Measurements from ENCODE around the genes BLOC1S6 and GABPB1.

DNA sequence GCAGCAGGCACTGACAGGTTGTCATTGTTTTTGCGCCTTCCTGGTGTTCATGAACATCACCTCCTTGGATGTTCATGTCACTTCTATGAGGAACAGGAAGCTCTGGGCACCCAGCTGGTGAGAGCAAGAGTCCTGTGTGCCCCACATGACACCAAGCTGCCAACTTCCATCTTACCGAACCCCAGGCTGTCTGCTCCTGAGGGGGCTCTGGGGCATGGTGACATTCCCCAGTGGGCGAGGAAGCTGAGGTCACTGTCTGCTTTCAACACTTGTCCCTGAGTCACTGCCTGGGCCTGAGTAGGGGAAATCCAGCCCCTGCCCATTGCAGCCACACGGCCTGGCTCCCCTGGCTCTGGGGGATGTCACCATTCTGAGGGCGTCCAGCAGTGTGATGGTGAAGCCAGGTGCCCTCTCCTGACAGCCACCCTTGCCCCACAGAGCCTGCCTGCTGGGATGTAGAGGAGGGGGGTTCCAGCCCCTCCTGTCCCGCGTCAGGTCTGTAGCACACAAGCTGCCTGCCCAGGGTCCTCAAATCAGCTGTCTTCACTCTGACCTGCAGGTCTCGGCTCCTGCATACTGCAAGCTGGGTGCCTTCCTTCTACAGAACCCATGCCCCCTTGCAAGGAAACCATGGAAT lies 17.7 kb downstream of the C15orf48 start:
- RRBS, result no CpG with 5 or more reads among the region's 8 CpGs

DNA sequence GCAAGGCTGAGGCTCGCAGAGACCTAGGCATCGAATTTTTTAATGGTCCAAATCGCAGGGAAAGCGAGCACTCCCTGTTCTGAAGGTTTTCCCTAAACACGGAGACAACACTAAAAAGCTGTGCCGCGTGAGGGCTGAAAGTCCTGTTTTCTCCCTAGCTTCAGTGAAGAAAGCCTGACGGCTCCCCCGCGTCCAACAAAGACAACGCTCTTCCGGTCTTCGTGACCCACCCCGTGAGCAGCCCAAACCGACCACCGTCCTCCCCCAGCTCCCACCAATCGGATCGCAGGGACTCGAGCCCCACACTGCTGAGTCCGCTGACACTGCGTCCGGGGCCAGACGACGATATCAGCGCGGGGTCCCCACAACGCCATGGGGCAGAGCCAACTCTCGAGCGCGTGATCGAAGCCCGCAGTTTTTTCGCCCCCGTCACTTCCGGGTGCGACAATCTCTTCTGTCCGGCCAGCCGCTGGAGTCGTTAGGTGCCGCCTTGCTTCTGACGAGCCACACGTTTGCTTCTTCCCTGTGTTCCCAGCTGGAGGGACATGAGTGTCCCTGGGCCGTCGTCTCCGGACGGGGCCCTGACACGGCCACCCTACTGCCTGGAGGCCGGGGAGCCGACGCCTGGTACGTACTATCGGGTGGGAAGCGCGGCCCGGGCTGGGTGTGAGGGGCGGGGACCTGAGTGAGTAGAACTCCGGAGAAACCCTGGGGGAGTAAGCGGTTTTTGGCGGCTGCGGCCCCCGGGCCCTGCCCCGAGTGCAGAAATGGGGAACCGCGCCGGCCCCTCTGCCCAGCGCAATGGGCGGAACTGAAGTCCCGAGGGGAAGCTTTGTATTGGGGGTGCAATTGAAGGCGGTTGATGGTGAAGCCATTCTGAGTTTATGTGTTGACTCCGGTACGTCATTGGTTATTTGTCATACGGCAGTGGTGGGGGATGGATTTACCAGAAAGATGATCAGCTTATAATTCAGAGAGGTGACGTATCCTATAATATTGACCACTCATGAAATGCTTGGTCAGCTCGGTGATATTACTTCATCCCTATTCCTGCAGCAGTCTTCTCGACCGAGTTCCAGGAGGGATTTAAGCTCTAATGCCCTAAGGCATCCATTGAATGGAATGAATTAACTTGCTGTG lies at the start of gene BLOC1S6:
TSS of gene BLOC1S6 (plus strand) at position 481 of the 1,140 bp plus-strand sequence.
- RRBS, result 1% methylated on average over 38 of the region's 76 CpGs

DNA sequence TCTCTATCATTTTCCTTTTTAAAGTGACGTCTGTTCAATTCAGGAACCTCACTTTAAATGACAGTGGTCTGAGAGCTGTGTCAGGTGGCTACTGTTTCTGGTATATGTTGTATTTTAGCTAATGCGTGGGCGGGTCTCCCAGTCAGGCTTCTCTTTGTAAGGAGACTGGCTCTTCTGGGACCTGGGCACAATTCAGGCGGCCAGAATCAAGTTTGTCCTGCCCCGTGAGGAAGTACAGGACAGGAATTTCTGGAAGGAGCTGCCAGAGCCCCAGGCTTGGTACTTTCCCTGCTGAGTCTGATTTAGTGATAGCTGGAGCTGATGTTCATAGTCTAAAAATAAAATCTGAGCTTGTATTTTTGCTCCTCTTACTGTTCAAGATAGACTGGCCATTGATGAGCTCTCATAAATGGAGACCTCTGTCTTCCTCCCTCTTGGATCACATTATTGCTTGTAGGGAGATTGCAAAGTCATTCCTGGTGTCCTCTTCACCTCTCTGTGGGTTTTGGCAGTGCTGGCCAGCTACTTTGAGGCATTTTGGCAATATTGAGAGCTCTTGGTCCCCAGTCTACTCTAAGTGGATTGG lies 25.6 kb downstream of the SQOR start:
- RRBS, result no CpG with 5 or more reads among the region's 5 CpGs

- RRBS, result no CpG with 5 or more reads among the region's 4 CpGs
Observed at GRCh38 chr15:47332179-47332430, 385.2 kb upstream of the SEMA6D start.

- RRBS, result no CpG with 5 or more reads among the region's 16 CpGs
Observed at GRCh38 chr15:47719115-47719778, 1.9 kb downstream of the SEMA6D start.

DNA sequence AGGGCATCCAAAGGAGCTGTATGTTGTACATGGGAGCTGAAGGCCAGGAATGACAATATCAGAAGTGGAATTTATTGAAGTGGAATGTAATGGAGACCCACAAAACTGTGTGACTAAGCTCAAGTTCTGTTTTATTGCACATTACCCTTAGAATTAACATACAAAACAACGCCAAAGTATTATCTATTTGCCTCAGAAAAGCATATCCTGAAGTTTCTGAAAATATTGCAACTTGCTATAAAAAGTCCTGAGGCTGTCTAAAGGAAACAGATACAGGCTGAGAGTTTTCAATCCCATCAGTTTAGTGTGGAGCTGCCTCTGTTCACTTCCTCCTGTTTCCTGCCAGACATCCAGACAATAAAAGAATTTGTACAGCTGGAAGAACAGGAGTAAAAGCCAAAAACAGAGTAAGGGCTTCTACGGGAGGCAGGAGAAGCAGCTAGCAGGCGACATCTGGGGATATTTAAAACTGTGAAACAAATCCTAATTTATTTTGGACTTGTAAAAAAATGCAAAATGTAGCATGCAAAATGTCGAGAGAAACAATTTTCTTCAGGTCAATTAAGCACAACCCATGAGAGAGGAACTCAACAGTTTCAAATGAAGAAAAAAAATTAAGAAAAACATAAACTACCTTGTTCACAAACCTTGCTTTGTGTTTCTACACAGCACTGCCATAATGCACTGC lies 108.7 kb downstream of the FBN1 start:
- RRBS, result no CpG with 5 or more reads among the region's 4 CpGs

DNA sequence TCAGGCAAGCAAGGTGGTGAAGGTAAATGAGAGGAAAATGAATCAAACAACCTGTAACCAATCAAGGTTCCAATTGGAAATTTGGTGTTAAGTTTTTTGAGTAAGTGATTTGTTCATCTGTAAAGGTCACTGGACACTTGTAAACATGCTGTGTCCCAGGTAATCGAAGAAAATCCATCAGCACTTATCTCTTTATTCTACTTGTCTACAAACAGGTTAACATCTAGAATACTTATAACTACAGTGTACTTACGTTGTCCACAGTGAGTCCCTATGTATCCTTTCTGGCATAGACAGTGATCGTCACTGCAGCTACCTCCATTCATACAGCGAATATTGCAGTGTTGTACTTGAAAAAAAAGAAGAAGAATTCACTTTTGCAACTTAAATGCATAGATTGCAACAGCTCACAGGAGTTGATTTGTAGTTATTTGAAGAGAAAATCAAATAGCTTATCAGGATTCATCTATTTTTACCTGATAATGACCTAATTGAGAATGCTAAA lies 45.6 kb downstream of the FBN1 start:
- RRBS, result no CpG with 5 or more reads among the region's 4 CpGs

- RRBS, result no CpG with 5 or more reads among the region's 3 CpGs
Observed at GRCh38 chr15:48602639-48603219, 42.8 kb downstream of the FBN1 start.

GRCh38 chr15:48643794-48644115 lies 1.8 kb downstream of the FBN1 start:
- RRBS, result 2% methylated on average over 3 of the region's 5 CpGs

- RRBS, result no CpG with 5 or more reads among the region's 5 CpGs
Observed at GRCh38 chr15:48766947-48767740, 43.7 kb downstream of the CEP152 start.

DNA sequence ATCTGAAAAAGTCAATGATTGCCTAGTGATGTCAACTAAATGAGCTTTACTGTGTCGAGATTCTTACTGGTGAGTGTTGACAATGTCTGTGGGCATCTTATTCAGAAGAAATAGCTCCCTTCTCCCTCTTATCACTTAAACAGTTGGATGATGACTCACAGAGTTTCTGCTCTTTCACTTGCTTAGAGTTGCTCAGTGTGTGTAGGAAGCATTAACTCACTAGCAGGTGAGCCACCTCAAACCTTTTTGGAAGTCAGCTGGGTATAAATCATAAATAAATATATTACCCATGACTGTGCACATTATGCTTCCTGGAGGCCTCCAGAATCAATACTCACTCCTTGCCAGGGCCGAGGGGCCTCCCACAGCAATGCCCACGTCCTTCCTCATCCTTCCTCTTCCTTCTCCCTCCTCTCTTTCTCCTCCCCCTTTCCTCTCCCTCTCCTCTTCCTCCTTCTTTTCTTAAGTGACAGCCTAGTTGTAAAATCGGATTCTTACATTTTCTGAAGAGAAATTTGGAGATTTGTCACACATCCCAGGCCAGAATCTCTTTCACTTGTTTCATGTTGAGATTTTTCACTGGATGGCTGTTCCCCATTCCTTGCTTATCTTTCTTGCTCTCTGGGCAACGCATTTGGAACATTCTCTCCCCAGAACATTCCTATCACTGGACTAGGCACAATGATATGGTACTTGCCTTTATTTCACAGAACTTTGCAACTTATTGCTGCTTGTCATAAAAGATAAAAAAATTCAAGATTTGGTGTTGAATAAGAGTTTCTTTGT lies 17.5 kb downstream of the SHC4 start:
- RRBS, result no CpG with 5 or more reads among the region's 5 CpGs

DNA sequence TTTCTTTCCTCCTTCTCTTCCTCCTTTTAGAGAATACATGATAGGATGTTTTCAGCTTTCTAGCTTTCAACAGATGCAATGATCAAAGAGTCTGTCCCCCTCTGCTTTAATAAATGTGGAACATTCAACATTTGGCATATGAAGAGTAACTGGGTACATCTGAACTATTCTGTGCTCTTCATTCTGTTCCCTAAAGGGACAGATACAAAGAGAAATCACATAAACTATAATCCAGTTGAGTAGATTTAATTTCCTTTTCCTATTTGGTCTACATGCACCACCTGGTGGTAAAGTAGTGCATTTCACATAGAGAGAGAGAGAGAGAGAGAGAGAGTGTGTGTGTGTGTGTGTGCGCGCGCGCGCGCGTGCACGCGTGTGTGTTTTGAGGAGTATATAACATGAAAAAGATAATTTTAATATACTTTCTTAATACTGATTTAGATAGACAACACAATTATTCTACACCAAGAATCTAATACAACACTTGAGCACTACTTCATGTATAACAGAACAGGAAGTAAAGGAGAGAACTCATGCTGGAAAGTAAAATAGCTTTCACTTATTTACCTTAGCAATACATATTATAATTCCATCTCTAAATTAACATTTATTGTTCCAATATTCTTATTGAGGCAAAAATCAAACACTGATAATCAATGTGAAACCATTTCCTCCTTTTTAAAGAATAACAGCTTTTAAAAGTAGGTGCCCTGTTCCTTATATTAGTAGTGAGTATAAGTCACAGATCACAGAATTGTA lies 1.1 kb upstream of the FGF7 start:
- RRBS, result no CpG with 5 or more reads among the region's 9 CpGs

DNA sequence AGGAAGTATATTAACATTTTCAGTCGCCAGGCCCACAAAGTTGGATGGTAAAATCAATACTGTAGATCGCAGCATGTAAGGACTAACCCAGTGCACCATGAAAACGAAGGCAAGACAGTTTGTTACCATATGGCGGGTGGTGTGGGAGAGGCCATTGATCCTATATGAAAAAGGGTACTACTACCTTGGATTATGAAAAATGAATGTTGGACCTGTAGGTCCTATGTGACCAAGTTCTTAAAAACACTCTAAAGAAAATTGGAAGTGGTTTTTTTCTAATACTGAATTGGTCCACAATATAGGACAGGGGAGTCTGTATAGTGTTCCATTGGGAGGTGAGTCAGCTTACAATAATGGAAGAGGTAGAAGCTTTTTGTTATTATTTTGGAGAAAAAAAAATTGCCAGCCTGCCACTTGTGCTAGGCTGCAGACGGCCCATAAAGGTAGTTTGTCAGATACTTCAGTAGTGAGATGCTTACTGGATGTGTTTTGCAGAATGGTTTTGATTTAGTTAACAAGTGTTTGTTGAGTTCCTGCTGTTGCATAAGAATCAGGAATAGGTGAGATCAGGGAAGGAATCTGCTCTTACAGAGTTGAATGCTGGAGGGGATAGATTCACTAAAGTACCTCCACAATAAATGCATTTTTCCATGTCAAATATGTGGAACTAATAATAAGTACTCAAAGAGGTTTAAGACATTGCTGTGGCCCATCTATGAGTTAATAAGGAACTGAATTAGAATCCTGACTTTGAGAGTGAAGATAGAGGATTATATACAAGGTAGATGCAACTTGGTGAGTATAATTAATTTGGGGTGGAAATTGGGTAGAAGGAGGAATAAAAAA lies 1.0 kb downstream of the DTWD1 start:
- RRBS, result no CpG with 5 or more reads among the region's 5 CpGs

DNA sequence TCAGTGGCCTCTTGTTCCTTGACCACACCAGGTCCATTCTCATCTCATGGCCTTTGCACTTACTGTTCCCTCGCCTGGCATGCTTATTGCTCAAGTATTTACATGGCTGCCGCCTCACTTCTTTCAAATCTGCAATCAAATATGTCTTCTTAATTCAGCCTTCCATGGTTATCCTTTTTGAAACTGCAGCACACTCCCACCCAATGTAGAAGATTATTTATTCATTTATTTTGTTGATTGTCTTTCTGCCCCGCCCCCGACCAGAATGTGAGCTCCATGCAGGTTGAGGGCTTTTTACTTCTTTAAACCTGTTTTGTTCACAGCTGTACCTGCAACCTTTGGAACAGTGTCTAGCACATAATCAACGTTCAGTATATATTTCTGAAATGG lies 30.6 kb downstream of the ATP8B4 start:
- RRBS, result no CpG with 5 or more reads among the region's 5 CpGs

DNA sequence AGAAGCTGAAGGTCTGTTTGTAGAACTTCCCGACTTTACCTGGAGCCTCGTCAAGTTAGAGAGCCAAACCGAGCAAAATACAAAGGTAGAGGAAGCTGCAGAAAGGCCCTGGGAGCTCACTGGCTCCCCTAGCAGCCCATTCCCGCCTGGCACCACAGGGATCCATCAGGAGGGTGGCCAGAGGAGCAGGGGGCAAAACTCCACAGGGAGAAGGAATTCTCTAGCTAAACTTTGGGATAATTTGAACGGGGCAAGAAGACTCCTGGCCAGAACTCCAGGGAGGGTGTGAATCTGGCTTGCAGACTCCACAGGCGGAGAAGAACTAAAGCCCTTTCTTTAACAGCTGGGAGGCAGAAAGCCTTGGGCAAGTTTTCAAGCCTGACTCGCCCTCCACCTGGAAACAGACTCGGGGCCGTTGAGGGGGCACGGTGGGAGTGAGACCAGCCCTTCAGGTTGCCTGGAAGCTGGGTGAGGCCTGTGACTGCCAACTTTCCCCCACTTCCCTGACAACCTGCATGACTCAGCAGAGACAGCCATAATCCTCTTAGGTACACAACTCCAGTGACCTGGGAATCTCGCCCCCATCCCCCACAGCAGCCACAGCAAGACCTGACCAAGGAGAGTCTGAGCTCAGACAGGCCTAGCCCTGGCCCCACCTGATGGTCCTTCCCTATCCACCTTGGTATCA lies 28.5 kb downstream of the SLC27A2 start:
- RRBS, result no CpG with 5 or more reads among the region's 11 CpGs

GRCh38 chr15:50330542-50331225 lies 24.3 kb downstream of the GABPB1 start:
- RRBS, result no CpG with 5 or more reads among the region's 1 CpG

GRCh38 chr15:50354630-50355732 lies at the start of gene GABPB1:
TSS of gene GABPB1 (minus strand) at chr15:50355198.
- RRBS, result under 1% methylated on average over 20 of the region's 102 CpGs

DNA sequence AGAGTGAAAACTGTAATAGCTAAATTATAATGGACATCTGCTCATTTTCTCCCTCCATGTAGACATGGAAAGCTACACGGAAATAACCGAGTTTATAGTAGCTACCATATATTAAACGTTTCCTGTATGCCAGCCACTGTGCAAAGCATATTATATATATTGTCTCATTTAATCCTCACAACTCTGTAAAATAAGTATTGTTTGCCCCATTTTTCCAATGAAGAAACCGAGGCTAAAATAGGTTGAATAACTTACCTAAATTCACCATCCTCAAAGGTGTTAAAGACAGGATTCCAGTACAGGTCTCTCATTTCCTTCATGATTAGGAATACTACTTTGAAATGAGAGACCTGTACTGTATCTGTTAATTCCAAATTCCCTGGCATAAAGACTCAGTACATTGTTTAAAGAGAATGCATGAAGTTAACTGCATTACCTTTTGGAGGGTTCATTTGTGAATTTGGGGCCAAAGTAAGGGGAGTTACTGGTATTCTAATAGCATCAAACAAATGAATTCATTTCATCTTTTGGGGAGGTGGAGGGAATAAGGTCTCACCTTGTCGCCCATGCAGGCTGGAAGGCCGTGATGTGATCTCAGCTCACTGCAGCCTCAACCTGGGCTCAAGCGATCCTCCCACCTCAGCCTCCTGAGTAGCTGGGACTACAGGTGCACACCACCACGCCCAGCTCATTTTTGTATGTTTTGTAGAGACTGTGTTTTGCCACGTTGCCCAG lies 5.2 kb upstream of the GABPB1 start:
- RRBS, result no CpG with 5 or more reads among the region's 9 CpGs

- RRBS, result no CpG with 5 or more reads among the region's 15 CpGs
Observed at GRCh38 chr15:50423224-50423712, 937 bp upstream of the USP8 start.

- RRBS, result no CpG with 5 or more reads among the region's 6 CpGs
Observed at GRCh38 chr15:50706463-50707088, 20.0 kb upstream of the TRPM7 start.

All from AG10803 (cell line).